ENCODE results near the genes CYB5R3 and A4GALT.

GRCh38 chr22:42344456-42345311, 74.2 kb upstream of the TCF20 start:
- PRO-cap: unidirectional peak, minus-strand start at chr22:42344736

DNA sequence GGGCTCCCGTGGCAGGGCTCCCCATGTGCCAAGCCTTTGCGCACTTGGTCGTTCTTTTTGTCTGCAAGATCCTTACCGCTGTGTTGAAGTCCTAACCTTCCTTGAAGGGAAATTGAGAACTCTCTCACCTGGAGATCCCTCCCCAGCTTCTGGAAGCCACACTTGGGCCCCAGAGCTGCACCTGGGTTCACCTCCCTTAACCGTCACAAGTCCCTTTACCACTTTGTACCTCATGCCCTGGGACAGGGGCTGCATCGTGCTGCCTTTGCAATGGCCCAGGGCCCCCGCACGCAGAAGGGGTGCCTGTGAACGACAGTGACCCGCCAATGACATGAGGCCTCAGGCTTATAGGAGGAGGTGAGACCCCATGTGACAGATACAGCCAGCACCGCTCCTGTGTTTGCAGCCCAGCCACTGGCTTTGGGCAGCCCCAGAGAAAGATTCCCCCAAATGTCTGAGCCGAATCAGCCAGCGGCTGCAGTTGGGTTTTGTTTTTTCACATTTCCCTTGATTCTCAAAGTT, 77.7 kb upstream of the TCF20 start:
- PRO-cap: no peak

GRCh38 chr22:42357611-42358051, 74.6 kb downstream of the NFAM1 start:
- PRO-cap: no peak

- PRO-cap: unidirectional peak, plus-strand start at chr22:42365260
Observed at GRCh38 chr22:42365143-42365908, 66.9 kb downstream of the NFAM1 start.

DNA sequence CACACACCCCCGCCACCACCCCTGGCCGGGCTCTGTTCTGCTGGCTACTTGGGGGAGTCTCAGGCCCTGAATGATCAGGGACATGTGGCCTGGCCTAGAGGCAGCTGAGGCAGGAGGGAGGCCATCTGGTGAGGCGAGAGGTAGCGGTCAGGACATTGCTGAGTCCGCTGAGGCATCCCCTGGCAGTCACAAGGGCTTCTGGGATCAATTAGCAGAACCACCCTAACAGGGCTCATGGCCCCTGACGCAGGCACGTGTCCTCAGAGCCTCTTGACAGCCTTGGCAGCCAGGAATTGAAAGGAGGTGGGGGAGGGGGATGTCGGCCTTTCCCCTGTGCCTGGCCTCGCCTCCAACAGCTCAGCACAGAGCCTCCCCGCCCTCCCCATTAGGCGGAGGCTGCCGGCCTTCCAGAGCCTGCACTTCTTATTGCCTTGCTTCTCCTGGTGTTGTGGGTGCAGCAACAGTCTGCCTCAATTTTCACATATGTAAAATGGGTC, 55.5 kb downstream of the NFAM1 start:
- PRO-cap: bidirectional peak, plus-strand start at position 360 of the sequence, minus-strand start at position 72 of the sequence

DNA sequence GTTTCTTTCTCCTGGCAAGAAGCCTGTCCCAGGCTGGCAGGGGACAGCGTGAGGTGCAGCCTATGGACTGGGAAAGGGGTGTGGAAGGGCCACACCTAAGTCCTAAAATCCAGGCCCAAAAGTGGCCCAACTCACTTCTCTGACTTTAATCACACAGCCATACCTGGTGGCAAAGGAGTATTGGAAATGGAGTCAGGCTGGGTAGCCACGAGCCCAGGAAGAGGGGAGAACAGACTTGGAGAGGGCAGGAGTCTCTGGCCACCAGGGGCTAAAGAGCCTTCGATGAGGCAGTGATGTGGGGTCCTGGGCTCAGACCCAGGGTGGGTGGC, 11.0 kb downstream of the RRP7A start:
- PRO-cap: no peak

GRCh38 chr22:42519214-42519603, 387 bp downstream of the RRP7A start:
- PRO-cap: no peak

DNA sequence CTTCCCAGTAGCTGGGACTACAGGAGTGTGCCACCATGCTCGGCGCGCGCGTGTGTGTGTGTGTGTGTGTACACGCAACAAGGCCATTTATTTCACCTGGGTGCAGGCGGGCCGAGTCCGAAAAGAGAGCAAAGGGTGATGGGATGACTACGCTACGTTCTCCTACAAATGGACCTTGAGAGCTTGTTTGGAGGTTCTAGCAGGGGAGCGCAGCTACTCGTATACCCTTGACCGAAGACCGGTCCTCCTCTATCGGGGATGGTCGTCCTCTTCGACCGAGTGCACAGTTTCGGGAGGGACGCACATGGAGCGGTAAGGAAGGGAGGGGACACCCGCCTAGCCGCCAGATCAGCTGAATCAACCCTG, 11.1 kb downstream of the SERHL2 start:
- PRO-cap: no peak

DNA sequence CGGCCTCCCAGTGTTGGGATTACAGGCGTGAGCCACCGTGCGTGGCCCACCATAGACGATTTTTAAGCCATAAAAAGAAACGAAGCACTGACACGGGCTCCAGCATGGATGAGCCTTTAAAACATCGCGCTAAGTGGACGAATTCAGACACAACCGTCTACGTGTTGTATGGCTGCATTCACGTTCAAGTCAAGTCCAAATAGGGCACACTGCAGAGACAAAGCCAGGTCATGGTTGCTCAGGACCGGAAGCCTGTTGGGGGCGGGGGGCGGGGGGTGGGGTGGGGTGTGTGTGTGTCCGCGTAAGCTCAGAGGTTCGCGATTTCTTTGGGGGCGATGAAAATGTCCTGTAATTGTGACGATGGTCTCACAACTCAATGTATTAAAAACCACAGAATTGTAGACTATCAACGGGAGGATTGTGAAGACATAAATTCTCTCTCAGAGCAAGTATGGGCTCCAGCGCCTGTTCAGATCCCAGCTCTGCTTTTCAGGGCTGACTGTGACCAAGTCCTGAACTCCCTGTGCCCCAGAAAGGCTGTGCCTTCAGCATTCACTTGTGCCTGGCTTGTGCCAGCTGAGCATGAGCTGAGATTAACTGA, 18.0 kb downstream of the SERHL2 start:
- PRO-cap: no peak

GRCh38 chr22:42621607-42622090, 7.0 kb upstream of the POLDIP3 start:
- PRO-cap: no peak

DNA sequence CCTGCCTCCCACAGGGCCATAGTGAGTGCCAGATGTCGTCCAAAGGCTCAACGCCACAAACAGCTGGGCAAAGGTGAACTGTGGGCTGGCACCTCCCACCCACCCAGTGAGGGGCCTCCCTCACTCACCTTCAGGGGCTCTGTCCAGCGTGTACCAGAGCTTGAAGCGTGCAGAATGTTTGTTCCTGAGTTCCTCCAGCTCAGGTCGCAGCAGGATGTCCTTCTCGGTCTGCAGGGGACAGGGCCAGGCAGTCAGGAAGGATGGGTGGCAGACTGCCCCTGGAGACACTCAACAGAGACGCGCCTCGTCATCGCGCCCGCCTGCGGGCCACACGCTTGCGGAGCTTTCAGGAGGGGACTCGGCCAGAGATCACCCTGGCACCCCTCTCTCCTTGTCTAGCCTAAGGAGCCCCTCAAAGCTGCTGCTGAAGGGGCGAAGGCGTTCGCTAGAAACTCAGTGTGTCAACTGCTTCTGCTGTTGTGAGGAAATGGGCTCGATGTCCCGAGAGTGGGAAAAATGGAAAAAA, 9.0 kb upstream of the POLDIP3 start:
- PRO-cap: no peak

GRCh38 chr22:42649052-42649932, at the start of gene CYB5R3:
CYB5R3 (minus strand) TSS chr22:42649392.
- PRO-cap: bidirectional peak, plus-strand start at chr22:42649485, minus-strand start at chr22:42649340

GRCh38 chr22:42720710-42721121, at the start of gene A4GALT:
A4GALT (minus strand) TSS chr22:42720870.
- PRO-cap: unidirectional peak, minus-strand start at chr22:42720815

DNA sequence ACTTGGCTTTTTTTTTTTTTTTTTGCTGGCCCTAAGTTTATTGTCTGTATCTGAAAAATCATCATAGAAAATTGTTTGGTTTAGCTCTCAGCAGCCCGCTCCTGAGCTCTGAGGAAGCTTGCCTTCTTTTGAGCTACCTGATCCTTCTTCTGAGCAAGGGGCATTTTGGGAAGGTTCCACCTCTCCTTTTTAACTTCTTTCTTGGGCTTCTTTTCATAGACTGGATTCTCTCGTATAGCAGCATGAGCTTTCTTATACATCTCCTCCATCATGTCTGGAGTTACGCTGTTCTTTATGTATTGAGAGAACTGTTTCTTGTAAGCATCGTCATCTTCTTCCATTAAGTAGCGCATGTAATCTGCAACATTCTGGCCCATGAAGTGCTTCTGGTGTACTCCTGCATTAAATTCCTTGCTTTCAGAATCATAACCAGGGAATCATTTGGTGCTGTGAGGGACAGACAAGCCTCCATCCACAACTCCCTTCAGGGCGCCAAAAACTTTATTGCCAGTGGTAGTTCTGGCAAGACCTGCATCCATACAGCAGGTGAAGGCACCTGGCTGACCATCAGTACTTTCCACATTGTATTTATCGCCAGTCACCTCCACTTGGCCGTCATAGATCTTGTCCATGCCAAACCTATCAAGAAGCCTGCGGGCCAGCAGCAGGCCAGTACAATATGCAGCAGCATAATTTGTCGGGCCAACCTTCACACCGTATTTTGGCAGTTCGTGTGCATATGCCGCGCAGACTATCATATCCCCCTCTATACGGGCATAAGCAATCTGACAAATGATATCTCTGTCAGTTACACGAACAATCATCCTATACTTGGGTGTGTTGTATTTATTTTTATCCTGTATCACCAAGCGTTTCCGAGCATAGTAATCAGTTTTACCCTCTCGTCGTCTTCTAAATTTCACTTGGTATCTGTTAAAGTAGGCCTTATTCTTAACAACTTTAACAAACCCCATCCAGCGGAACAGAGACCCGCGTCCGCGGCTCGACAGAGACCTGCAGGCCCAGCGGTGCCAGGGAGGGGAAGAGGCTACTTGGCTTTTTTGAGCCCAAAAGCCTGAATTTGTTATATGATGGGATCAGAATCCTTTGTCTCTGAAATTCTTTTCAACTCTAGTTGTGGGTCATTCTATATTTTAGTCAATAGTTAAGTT, 56.0 kb upstream of the A4GALT start:
- PRO-cap: no peak

DNA sequence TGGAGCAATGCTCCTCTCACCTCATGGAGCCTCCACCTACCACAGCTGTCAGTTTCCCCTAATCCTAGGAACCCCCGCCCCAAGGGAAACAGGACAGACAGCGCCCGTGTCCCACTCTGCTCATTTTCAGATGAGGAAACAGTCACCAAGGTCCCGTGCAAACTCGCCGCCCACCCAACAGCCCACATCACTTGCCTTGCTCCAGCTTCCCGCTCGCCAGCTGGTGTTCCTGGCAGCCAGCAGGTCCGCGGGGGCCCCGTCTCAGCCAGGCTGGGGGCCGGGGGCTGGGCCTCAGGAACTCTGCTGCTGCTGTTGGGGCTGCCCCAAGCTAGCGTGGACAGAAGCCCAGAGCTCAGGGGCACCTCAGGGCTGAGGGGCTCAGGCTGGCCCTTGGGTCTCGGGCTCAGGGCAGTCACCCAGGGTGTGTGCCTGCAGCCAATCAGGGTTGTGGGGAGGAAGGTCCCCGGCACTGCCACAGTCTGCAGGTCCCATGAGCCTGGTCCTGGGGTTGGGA, 65.4 kb downstream of the ARFGAP3 start:
- PRO-cap: unidirectional peak, minus-strand start at position 132 of the sequence

DNA sequence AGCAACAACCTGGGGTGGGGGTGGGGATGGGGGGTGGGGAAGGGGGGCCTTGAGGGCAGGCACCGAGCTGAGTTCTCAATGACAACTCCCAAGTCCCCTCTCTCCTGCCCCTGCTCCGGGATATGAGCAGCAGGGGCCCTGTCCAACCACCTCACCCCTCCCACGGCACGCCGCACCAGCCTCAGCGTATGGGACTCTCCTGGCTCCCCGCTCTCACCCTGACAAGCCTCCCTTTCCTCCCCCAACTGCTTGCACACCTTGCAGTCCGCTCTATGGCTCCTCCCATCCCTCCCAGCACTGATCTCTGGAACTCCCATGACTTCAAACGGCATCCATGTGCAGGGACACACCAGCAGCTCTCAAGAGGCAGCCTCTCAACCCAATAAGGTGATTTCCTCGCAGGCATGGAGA, 59.3 kb upstream of the ARFGAP3 start:
- PRO-cap: no peak

GRCh38 chr22:42938823-42939441, 76.0 kb downstream of the PACSIN2 start:
- PRO-cap: no peak

GRCh38 chr22:42939442-42939983, 75.4 kb downstream of the PACSIN2 start:
- PRO-cap: bidirectional peak, plus-strand start at chr22:42939880, minus-strand start at chr22:42939720

DNA sequence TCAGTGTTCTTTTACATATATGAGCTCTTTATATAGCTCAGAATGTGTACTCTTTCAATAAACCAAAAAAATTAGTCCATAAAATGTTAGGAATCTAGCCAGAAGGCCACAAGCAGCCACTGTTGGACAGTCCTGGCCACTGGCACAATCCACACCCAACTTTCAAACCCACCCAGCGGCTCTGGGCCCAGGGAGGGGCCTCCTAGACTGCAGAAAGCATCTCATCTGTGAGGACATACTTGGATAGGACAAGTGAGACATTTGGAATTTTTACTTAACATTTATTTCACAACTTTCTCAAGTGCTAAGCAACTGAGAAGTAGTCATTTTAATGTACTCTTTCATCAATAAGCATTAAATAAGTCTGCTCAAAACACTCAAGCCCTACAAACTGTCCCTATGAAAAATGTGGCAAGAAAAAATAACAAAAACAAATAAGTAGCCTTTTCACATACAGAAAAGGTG, 6.4 kb downstream of the PACSIN2 start:
- PRO-cap: no peak

GRCh38 chr22:43128663-43129758, 14.2 kb downstream of the MCAT start:
- PRO-cap: no peak

Measured in bile duct (tissue), 1 donor.